Skeletal muscle tissue (tissue), 7 donors: ENCODE results near the gene SPP2.

DNA sequence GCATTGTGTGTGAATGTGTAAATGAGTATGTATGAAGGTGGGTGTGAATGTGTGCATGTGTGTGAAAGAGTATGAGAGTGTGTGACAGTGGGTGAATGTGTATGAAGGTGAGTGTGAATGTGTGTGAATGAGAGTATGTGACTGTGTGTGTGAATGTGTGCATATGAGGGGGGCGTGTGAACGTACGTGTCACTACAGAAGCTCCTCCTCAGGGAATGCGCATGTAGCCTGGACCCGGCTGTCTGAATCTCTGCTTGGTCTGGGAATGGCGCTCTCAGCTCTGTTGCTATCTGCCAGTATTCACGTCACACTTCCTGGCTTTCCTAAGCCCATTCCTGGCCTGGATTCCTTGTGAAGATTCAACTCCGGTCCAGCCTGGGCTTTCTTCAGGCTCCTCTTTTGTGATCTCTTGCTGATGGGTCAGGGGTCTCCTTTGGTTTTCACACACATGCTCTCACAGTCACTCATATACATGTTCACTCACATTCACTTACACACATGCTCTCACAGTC lies 29.1 kb downstream of the SNORC start:
- PRO-cap, 3 experiments = no peak in any of the 3 experiments
- RAMPAGE, long total RNA = no peak
- RRBS, 2 experiments = 0 to 16% methylated on average over 1 to 3 of the region's 8 CpGs

DNA sequence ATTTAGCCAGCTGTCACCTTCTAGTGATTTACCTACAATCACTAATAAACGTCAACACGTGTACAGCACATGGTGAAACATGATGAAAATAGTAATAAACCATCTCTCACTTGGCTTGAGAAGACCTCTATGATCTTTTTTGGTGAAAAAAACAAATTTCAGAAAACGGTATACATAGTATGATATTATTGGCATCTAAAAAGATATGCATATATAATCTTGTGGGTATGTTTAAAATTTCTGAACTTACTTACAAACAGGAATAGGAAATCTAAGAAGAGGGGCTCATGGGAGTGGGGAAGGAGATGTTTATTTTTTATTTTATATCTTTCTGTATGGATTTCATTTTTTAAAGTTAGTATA lies 16.8 kb downstream of the INPP5D start:
- PRO-cap, 3 experiments = no peak in any of the 3 experiments
- RAMPAGE, long total RNA = no peak
- RRBS, 2 experiments = no CpG with 5 or more reads among the region's 3 CpGs

- PRO-cap, 3 experiments = no peak in any of the 3 experiments
- RAMPAGE, long total RNA = no peak
- RRBS, 2 experiments = no CpG with 5 or more reads among the region's 12 CpGs
Measured at GRCh38 chr2:233114367-233114866, 54.3 kb downstream of the INPP5D start.

DNA sequence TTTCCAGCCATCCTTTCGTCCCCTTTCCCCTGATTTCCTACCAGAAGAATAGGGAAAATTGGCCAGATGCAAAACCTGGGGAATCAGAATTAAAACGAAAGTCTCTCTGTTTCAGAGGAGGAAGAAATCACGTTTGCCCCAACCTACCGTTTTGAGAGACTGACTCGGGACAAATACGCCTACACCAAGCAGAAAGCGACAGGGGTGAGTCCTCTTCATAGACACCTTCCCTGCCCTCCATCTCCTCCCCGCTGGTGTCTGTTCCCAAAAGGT lies 80.6 kb upstream of the ATG16L1 start:
- PRO-cap, 3 experiments = no peak in any of the 3 experiments
- RAMPAGE, long total RNA = no peak
- RRBS, 2 experiments = no CpG with 5 or more reads among the region's 8 CpGs

GRCh38 chr2:233247647-233248277 lies 3.7 kb upstream of the ATG16L1 start:
- PRO-cap, 3 experiments = no peak in any of the 3 experiments
- RAMPAGE, long total RNA = no peak
- RRBS, 2 experiments = no CpG with 5 or more reads among the region's 1 CpG

DNA sequence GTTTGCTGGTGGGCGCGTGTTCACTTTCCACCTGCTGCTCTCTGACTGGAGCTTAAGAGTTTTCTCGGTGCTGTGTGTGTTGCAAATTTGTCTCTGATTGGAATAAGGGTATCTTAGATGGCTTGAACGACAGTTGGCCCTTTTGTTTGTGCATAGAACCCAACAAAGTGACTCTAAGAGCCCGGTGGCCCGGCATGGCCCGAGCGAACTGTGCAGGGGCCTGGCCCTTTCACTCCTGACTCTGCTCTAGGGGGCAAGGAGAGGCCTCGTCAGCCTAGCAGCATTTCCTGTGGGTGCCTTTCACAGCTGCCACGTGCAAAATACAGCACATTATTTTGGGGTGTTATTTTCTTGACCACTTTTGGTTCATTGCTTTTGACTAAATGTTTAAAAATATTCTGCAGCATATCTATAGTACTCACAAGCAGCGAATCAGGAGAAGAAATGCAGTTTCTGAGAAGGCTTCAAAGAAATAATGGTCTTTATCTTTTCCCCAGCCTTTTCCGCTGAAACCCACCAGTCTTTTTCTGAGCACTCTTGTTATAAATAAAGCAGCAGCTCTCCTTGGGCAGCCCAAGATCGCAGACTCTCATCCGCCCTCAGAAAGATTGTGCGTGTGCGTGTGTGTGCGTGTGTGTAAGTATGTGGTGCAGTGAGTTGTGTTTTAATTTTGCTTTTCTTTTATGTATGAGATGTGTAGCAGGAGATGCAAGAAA lies 31.2 kb downstream of the DGKD start:
- PRO-cap, 3 experiments = no peak in any of the 3 experiments
- RAMPAGE, long total RNA = no peak
- RRBS, 2 experiments = no CpG with 5 or more reads among the region's 17 CpGs

DNA sequence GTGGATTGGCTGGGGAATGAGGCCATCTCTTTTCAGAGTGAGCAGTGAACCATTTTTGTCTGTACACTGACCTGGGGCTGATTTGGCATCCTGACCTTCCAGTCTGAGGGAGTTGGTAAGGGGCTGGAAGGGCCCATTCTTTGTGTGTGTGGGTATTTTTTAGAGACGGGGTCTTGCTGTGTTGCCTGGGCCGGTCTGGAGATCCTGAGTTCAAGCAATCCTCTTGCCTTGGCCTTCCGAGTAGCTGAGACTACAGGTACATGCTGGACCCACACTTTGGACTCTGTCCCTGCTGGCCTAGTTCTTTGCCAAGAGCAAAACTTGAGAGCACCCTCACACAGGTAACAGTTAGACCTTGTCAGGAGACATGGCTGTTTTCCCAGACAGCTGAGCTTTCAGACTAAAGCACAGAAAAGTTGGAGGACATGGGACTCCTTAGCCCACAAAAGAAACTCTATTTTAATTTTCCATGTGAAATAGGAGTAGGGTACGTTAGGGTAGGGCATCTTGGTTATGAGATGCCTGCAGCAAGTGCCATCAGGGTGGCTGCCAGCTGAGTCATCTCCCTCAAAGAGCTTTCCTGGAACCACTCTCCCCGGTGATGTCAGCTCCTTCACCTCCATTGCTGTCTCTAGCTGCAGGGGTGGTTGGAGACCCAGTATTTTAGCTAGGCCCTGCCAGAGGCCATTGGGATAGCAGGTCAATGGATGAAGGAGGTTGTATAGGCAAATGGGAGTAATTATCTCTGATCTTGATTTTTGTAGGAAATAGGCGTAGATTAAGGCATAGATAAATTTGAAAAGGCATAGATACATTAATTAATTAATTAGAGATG lies 60.7 kb downstream of the DGKD start:
- PRO-cap, 3 experiments = peak in 2 of 3 experiments; most common plus-strand start position 589 of the sequence (in 1); most common minus-strand start position 456 of the sequence (in 1)
- RAMPAGE, long total RNA = no peak
- RRBS, 2 experiments = no CpG with 5 or more reads among the region's 6 CpGs

DNA sequence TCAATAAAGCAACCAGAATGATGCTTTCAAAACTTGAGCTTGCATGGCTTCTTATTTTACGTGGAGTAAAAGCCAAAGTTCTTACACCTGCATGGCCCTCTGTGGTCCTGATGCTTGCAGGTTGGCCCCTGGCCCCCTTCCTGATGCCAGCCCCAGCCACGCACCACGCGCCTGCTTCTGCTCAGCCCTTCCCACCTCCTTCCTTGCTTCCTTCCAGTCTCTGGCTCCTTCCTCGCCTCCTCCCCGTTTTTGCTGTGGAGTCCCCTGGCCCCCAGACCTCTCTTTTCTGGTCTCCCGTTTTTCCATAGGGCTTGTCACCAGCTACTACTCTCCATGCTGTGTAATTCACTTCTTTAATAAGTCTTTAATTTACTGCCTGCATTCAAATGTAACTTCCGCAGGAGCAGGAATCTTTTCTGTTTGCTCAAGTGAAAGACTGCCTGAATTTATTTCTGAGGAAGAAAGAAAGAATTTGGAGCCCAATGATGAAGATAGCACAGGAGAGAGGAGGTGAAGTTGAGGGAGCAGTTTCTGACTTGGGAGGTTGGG lies 67.2 kb downstream of the DGKD start:
- PRO-cap, 3 experiments = peak in 1 of 3 experiments; most common plus-strand start position 211 of the sequence (in 1)
- RAMPAGE, long total RNA = no peak
- RRBS, 2 experiments = no CpG with 5 or more reads among the region's 8 CpGs

GRCh38 chr2:233745119-233745879 lies 14.8 kb upstream of the UGT1A1 start:
- PRO-cap, 3 experiments = no peak in any of the 3 experiments
- RAMPAGE, long total RNA = no peak
- RRBS, 2 experiments = no CpG with 5 or more reads among the region's 5 CpGs

GRCh38 chr2:233966185-233966962 lies 49.2 kb downstream of the TRPM8 start:
- PRO-cap, 3 experiments = no peak in any of the 3 experiments
- RAMPAGE, long total RNA = no peak
- RRBS, 2 experiments = no CpG with 5 or more reads among the region's 13 CpGs

- PRO-cap, 3 experiments = no peak in any of the 3 experiments
- RAMPAGE, long total RNA = no peak
- RRBS, 2 experiments = no CpG with 5 or more reads among the region's 13 CpGs
Measured at GRCh38 chr2:233976684-233977487, 59.7 kb downstream of the TRPM8 start.

DNA sequence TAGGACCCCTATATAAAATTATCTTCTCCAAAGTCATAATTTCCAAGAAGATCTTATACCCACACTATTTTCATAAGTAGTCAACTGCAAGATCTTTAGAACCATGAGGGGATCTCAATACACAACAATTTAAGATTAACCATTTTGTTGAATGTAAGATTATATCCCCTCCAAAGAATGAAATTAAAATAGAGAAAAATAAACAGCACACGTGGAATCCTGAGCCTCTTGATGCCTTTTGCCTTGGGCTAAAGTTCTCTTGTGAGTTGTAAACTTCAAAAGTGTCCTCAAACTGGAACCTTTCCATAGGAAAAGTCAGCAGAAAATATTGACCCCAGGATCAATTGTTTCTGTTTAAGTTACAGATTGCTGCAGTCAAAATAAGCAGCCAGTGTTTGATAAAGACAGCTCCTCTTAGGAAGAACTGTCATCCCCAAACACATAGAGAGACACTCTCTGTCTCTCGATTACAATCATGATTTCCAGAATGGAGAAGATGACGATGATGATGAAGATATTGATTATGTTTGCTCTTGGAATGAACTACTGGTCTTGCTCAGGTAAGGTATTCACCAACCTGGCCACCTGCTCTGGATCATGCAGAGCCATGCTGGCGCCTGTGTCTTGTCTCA lies at the start of gene SPP2:
Gene SPP2, plus strand, starts transcription at position 391 of the 632 bp plus-strand sequence.
- PRO-cap, 3 experiments = no peak in any of the 3 experiments
- RAMPAGE, long total RNA = no peak
- RRBS, 2 experiments = no CpG with 5 or more reads among the region's 4 CpGs

GRCh38 chr2:234137585-234137798 lies 87.0 kb downstream of the SPP2 start:
- PRO-cap, 3 experiments = no peak in any of the 3 experiments
- RAMPAGE, long total RNA = no peak
- RRBS, 2 experiments = no CpG with 5 or more reads among the region's 2 CpGs

GRCh38 chr2:234164379-234165199 lies 114.1 kb downstream of the SPP2 start:
- PRO-cap, 3 experiments = no peak in any of the 3 experiments
- RAMPAGE, long total RNA = no peak
- RRBS, 2 experiments = no CpG with 5 or more reads among the region's 16 CpGs

GRCh38 chr2:234203102-234203444 lies 152.6 kb downstream of the SPP2 start:
- PRO-cap, 3 experiments = no peak in any of the 3 experiments
- RAMPAGE, long total RNA = no peak
- RRBS, 2 experiments = no CpG with 5 or more reads among the region's 8 CpGs

DNA sequence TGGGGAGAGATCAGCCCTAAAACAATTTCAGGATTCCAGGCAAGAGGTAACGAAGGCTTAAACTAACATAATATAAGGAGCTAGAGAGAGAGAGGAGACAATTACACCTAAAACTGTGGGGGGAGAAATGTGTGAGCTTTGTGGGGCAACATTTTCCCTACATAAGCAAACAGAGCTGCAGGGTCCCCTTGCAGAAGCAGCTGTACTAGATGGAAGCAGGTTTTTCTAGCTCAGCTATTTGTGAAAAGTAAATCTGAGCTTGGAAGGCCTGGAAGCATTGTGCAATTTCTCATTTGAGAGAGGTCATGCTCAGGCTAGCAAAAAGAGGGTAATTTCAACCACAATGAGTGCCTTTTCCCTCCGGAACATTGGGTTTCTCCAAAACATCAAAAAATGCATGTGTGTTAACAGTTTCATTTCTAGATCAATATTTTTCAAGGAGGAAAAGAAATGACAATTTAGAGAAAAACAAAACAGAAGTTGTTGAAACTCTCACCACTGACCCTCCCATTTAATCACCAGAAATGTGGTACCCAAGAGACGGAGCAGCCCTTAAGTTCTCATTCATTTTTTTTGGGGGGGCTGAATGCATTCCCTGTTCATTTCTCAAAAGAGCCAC lies 129.9 kb downstream of the ARL4C start:
- PRO-cap, 3 experiments = no peak in any of the 3 experiments
- RAMPAGE, long total RNA = no peak
- RRBS, 2 experiments = no CpG with 5 or more reads among the region's 3 CpGs

DNA sequence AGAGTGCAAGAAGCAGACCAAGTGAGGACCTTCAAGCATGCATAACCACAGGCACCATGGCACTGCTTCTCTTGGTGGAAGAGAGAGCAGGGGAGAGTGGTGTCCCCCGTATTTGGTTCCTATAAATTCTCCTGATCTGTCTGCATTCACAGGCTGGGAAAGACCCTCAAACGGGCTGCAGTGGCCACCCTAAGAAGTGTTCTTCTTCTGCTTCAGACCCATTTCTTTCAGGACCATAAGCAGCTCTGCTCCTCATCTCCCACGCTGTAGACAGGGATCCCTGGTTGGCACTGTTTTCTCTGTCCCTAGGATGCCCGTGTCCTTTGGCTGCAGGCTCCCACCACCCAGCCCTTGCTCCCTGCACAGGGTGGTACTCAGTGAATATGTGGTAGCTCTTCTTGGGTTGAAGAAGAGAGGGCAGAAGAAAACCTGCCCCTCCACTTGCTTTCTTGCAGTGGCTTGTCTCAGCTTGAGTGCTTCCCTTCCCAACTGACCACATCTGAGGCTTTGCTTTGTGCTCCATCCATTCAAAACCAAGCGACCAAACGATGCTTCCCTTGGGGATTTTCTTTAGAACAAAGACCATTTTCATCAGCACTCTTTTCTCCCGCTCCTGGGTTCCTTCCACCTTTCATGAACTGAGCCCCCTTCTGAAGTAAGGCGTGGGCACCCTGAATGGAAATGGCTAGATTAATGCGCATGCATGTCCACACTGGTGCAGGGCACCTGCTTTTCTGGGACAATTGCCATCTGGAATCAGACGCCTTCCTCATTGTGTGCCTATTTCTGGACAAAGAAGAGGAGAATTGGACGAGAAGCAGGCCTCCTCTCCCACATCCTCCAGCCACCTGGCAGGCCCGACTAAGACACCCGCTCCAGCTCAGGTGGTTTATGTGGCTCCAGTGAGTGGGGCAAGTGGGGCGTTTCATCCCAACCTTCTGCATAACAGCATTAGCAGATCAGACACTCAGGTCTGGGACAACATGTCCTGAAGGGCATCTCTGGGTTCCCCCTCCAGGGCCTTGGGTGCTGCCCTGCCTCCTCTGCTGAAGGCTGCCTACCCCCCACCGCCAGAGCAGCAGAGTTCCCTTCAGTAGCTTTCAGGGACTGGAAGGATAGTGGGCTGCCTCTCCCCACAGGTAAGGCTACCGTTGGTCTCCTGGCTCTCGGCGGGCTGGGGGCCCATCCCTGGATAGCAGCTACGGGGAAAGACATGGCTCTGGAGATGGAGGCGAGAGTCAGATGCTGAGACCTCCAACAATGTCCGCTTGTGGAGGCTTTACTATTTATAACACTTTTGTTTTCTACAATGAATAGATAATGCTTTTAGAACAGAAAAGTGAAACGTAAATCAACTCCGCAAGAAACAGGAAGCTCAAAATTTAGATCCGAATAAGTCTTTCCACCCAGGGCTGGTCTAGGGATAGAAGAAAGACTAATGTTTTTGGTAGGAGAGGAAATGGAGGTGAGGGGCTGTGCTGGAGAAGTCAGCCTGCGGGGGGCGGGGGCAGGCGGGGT lies 58.9 kb downstream of the ARL4C start:
- PRO-cap, 3 experiments = peak in 1 of 3 experiments; most common plus-strand start position 793 of the sequence (in 1)
- RAMPAGE, long total RNA = no peak
- RRBS, 2 experiments = no CpG with 5 or more reads among the region's 27 CpGs

DNA sequence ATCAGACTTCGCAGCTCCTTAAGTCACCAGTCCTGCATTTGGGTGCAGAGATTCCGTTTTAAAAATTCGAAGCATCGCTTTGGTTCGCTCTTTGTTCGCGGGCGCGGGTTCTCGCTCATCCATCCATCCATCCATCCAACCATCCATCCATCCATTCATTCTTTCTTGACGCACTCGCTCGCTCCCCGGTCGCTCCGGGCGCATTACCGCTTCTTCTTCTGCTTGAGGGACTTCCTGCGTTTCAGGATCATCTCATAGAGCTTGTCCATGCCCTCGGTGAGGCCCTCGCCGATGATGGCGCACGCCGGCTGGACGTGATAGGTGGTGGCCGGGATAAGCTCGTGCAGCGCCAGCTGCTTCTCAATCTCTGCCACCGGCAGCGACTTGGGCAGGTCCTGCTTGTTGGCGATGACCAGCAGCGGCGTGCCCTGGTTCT lies 1.1 kb downstream of the ARL4C start:
- PRO-cap, 3 experiments = no peak in any of the 3 experiments
- RAMPAGE, long total RNA = no peak
- RRBS, 2 experiments = 3 to 4% methylated on average over 12 of the region's 34 CpGs

DNA sequence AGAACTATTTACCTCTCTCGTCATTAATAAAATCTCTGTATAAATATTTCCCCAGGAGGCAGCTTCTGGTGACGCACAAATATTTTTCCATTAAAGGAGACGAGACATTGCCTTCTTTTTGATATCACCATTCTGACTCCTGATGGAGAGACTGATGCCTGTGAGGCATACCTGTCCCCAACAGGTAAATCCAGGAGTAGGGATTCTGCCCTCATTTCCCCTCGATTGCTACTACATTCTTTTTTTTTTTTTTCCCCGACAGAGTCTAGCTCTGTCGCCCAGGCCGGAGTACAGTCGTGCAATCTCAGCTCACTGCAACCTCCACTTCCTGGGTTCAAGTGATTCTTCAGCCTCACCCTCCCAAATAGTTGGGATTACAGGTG lies 137.1 kb upstream of the ARL4C start:
- PRO-cap, 3 experiments = no peak in any of the 3 experiments
- RAMPAGE, long total RNA = no peak
- RRBS, 2 experiments = no CpG with 5 or more reads among the region's 8 CpGs

GRCh38 chr2:234677036-234677327 lies 180.1 kb upstream of the ARL4C start:
- PRO-cap, 3 experiments = no peak in any of the 3 experiments
- RAMPAGE, long total RNA = no peak
- RRBS, 2 experiments = no CpG with 5 or more reads among the region's 4 CpGs